REH cell (cell line): ENCODE measurements around the gene FIGNL1.

DNA sequence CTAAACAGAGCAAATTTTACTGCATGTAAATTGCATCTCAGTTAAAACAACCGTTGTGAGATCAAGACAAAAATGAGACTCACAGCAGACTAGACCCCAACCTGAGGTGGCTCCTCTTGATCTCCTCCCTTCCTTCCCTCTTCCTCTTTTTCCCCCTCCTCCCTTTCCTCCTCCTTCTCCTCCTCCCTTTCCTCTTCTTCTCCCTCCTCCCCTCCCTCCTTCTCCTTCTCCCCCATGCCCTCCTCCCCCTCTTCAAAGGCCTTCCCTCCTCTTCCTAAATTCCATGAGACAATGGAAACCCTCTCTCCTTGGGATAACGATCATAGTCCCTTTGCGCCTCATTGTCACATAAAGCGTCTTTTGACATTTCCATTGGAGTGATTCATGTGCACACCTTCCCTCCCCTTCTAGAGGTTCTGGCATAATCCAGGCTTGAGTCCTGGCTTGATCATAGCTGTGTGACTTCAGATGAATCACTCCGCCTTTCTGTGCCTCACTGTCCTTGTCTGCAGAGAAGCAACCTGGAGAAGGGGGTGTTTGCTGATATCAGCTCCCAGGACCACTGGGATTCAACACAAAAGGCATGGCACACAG, 204.3 kb downstream of the TNS3 start:
- PRO-cap = no peak

GRCh38 chr7:47546423-47547368, 35.2 kb downstream of the TNS3 start:
- PRO-cap = no peak

DNA sequence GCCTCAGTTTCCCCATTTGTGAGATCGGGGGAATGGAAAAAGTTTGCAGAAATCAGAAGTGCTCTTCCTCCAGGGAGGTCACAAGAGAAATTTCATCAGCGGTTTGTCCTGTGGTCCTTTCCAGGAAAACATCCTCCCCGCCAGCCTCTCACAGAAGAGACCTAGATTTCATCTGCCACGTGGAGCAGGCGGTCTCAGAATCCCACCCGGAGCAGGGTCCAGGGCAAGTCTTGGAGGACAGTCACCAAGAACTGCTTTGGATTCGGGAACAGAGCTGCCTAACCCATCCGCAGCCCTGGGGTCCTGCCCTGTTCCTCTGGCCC, 882 bp upstream of the TNS3 start:
- PRO-cap = no peak

DNA sequence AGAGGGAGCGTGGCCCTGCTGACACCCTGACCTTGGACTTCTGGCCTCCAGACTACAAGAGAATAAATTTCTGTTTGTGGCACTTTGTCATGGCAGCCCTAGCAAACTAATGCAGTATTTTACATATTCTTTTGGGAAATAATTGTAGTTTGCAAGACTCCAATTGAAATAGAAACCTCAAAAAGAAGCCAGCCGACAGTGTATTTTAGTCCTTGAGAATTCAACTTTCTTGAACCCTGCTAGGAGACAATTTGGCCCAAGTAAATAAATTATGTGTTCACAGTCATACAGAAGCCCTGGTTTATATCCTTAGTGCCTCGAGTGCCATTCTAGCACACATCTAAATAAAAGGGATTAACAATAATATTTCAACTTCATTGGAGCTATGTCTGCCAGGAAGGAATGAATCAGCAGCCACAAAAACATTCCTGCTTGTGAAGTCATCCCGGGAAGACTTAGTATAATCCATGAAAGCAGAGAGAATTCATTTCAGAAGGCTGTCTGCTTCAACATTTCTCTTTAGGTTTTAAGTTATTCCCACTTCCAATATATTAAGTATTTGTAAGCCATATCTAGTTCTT, 164.4 kb downstream of the PKD1L1 start:
- PRO-cap = no peak

DNA sequence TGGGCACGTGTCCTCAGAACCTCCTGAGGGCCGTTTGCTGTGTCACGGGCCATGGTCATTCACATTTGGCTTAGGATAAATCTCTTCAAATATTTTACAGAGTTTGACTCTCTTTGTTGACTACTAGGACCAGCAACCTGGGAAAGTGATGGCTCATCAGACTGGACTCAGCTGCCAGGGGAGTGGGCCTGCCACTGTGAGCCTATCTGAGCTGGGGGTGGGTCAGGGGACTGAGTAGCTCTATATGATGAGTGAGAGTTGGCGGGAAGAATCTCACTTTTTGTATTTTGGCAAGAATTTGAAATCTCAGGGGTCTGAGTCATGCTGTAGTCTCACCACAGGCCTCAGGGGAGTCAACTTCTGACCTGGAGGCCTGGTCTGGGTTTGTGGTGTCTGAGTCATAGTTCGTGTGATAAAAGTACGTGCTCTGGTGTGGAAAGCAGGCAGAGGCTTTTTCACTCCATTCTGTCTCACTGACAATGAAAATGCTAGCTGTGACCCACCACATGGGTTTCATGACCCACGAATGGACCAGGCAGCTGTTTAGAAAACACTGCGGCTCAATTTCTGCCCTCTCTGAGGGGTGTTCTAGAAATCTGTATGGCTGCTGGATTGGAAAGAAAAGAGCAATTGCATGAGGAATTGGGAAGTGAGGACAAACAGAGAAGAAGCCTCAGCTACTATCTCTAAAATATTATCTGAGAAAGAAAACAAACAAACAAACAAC, 4.1 kb upstream of the UPP1 start:
- PRO-cap = no peak

- PRO-cap = no peak
Observed at GRCh38 chr7:48089953-48090586, 1.0 kb downstream of the UPP1 start.

DNA sequence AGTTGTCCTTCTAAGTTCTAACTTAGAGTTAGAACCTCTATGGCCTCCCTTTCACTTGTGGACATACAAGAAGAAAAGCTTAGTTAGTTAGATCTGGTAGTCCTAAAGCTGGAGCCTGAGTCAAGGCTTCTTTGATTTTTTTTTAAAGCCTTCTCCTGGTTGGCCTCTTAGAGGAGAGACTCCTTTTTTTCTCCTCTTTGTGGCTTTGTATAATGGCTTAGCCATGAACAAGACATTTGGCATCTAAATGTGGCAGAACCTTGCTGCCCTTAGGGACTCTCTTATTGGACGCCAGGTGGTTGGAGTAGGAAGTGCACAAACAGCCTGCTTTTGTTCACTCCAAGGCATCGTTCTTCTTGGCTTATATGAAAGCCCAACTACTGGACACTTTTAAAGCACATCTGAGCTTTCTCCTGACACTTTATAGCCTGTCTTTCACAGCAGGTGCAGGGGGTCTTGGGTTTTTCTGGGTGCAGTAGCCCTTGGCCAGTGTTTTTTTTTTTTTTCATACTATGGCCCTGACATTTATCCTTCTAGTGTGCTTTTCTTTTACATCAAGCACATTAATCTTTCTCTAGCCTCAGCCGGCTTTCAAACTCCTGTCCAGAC, 25.0 kb downstream of the ZPBP start:
- PRO-cap = bidirectional peak, plus-strand start at position 337 of the sequence, minus-strand start at position 222 of the sequence

GRCh38 chr7:50149300-50149680, 53.6 kb downstream of the SPATA48 start:
- PRO-cap = bidirectional peak, plus-strand start at chr7:50149503, minus-strand start at chr7:50149520

DNA sequence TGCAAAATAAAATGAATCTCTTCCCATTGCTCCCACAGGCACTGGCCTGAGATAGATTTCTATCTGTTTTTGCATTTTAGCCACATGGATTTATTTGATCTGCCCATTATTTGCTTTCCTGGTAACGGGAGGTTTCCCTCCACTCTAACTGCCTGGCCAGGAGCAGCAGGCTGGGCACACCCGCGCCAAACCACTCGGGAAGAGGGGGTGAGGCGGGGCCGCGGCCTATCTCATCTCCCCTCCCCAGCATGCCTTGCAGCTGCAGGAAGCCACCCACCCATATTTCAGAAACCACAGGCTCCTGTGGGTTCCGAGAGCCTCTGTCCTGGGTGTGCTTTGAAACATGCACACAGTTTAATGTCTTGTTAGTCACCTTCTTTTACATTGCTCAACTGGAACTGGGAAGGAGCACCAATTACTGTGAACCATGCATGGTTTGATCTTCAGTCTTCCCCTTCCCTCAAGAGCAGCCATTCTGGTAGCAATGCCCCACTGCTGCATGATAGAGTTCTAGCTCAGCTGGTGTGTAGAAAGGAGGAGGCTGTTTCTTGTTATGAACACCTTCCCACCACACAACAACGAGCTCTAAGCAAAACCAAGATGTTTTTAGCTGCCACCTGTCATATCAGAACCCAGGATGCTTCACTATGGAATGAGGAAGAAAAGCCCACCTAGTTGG, 37.6 kb upstream of the IKZF1 start:
- PRO-cap = bidirectional peak, plus-strand start at position 280 of the sequence, minus-strand start at position 146 of the sequence

- PRO-cap = no peak
Observed at GRCh38 chr7:50303354-50303566, 1.3 kb upstream of the IKZF1 start.

GRCh38 chr7:50308131-50308432, 3.6 kb downstream of the IKZF1 start:
- PRO-cap = bidirectional peak, plus-strand start at chr7:50308324, minus-strand start at chr7:50308262

DNA sequence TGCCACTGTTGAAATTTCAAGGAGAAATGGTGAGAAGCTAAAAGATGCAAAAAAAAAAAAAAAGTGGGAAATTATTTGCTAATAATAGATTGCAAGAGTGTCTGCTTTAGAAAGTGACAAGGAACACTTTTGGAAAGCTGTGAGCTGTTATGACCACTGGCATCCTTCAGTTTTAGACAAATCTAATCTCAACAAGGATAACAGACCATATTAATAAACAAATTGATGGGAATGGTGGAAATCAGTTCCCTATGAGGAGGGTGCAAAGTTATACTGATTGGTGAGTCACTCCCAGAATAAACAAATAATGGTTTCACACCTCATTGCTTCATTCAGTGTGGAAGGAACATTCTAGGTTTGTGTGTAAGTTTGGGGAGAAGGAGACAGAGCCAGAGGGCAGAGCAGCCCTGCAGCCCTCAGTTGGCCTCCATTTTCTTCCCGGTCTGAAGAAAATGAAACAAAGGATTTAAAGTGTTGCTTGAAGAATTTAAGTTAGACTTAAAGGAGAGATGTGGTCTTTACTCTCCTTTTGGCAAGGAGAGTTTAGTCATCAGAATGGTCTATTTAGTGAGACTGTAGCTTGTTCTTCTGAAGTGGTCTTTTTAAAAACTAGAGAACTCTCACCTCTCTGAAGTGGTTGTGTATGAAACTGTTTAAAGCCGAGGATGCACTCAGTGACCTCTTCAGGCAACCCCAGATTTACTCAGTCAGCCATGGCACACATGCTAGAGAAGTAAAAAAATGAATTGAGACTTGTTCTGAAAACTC, 27.1 kb downstream of the IKZF1 start:
- PRO-cap = no peak

- PRO-cap = no peak
Observed at GRCh38 chr7:50332823-50334141, 28.8 kb downstream of the IKZF1 start.

DNA sequence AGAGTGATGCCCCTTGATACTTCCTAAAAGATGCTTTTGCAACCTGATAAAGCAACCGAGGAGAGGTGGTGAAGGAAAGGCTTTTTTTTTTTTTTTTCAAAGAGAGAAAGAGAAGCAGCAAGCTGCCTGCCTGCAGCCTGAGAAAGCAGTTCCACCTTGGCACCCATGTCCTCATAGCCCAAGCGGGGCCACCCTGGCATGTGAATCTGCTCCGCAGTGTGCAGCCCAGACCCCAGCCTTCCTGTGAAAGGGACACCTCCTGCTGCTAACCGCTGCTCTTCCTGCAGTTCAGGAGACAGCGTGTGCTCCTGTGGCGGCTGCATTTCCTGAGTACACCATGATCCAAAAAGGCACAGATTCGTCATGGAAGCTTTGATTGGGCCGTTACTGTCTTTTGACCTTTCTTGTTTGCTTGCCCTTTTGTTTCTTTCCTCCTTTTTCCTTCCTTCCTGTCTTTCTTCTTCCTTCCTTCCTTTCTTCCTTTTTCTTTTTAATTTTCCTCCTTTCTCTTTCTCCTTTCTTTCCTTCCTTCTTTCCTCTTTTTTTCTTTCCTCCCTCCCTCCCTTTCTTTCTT, 38.1 kb downstream of the IKZF1 start:
- PRO-cap = no peak

DNA sequence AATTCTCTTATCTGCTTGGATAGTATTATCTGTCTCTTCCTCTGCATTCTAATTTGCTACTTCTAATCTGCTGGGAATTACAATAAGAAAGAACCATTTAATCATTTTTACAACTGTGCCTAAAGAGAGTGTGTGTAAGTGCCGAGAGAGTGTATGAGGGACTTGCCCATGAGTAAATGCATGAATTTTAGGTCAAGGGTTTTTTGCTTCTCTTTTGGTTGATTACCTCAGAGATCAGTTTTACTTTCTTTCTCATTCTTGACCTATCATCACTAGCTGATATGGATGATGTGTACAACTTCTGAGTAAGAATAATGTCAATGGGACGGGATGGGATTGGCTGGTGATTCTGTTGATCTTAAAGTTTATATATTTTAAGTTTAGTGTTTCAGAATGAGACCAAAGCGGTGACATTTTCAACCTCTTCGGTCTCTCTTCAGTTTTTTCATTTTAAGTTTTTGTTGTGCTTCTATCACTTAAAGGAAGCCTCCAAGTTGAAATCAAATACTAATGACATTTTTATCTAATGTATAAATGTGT, 47.8 kb downstream of the IKZF1 start:
- PRO-cap = no peak

DNA sequence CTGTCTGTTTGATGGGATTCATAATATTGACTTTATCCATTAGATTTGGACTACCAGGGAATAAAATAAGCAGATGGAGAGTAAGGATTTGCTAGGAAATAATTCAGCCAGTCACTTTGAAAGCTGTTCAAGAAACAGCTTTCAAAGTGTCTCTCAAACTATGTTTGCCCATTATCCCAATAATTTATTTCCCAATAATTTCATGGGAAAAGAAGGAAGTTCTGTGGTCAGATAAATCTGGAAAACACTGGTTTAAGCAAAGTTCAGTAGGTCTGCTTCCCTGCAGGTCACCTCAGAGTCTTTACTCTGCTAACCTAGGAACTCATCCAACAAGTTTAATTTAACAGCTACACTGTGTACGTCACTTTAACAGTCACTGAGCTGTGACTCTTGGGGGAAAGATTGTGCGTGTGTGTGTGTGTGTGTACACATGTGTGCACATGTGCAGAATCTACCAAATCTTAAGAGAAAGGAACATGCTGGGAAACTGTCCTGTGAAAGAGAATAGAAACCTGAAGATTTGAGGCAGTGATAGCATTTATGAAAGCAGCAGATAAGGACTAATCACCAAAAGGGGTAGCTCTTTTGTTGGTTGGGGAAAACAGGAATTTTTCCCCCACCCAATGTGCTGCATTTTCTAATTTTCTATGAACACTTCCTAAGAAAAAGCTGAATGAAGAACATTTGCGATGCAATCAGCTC, 62.5 kb downstream of the IKZF1 start:
- PRO-cap = no peak

GRCh38 chr7:50450170-50450660, at the start of gene FIGNL1:
Gene FIGNL1, minus strand, starts transcription at chr7:50450350.
- PRO-cap = bidirectional peak, plus-strand start at chr7:50450456, minus-strand start at chr7:50450336

DNA sequence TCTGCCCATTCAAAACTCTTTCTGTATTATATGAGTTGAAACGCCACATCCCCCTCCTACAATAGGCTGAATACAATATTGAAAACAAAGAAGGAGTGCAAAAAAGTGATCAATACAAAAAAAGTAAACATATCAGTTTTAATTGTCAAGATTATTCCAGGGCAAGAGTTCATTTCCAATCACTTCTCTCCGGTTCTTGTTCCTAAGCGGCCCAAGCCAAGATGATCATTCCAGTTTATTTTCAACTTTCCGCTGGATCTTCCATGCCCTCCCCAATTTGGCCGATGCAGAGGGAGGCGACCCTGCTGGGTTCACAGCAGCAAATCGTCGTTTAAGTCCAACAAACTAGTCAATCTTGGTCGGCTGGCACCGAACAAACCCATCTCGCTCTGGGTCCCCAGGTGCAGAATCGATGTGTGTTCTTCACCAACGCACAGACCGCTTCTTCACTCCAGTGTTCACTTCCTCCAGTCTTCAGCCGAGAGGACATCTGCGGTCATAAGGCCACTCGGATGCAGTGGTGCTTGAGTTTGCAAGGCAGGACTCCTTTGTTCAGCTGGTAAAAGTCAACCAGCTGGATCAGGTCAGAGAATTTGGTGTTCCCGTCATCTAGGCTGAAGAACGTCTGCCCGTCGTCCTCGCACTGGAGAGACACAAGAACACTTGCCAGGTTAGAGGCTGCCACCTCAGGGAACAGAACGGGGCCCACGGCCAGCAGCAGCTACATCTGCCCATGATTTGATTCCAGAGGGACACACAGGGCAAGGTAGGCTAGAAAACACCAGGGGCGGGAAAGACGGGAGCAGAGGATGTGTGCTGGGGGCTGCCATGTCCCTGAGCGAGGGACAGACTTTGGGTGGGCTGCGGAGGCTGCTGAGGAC, 27.5 kb upstream of the DDC start:
- PRO-cap = no peak

DNA sequence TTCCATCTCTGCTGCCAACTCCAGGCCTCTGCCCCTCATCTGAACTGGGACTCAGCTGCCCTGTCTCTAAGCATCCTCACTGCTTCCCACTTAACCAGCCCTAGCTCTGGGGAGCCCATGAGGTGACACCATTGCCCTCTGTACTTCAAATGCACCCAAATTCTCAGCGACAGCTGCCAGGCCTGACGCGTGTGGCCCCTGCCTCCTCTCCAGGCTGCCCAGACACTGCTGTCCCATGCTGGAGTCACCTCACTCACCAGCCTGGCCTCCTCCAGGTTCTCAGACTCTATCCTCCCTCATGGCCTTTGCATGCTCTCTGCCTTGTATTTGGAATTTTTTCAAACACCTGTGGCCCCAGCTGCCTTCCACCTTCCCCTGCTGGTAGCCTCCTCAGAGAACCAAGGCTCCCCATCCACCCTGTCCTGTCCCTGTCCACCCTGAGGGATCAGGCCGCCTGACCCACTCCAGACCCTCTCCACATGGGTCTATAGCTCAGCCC, 18.9 kb downstream of the GRB10 start:
- PRO-cap = no peak

GRCh38 chr7:50826741-50827292, 44.1 kb upstream of the GRB10 start:
- PRO-cap = no peak